ENCODE measurements around a stretch of chr2.

DNA sequence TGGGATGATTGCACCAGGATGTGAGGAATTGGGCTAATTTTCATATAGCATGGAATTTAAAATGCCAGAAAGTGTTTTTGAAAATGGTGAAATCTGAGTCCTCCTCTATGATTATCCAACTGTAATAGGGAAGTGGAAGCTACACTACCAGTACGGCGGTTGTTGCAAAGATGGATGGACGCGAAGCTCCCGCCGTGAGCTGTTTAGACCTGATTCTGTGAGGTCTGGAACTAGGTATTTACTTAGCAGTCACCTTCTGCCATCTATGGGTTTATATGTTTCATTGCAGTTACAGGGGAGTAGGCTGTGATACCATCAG is 52.4 kb upstream of the CTLA4 start:
- PRO-cap, result no peak

- PRO-cap, result no peak
Measured at GRCh38 chr2:204665213-204665772, 120.0 kb downstream of the PARD3B start.

DNA sequence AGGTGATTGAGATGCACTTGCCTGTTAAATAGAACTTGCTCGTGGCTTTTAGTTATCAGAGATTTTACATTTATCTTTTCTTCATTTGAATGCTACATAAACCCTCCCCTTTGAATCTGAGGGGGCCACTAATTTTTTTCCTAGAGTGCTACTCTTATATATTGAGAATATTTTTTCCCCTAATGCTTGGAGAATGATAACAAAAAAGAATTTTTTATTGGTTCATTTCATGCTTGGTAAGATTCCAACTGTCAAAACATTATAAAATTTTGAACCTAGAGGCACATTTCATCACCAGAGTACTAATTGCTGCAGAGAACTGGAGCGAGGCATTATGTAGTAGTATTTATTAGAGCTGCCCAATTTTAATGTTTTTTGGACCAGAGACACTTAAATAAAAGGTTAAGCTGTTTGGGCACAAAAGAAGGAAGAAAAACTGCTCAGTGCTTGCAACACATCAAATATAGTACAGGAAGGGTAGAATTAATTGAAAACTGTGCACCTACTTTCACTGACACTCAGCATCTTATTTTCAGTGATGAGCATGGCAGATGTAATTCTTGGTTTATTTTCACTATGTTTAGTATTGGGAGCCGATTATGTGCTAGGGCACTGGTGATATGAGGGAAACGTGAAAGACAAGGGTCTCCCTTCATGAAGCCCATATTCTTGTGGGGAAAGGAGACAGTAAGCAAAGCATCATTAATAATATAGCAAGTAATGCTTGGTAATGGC is 159.5 kb downstream of the PARD3B start:
- PRO-cap, result no peak

- PRO-cap, result no peak
Measured at GRCh38 chr2:204717394-204717869, 172.2 kb downstream of the PARD3B start.

- PRO-cap, result no peak
Measured at GRCh38 chr2:204741889-204742394, 196.7 kb downstream of the PARD3B start.

DNA sequence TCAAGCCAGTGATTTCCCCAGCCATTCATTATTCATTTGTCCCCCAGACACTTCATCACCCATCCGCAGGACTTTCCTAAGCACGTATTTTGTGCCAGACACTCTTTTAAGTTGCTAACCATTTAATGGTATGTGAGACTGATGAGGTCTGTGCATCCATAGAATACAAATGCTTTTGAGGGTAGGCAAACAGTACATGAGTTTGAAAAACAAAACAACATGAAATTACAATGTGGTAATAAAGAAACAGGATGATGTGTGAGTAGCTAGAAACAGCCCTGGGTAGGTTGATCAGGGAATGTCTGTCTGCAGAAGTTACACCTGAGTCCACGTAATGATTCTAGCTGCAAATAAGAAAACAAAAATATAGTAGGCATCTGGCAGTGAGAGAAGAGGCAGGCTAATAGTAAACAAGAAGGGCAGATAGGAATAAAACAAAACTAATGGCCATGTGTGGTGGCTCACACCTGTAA is 328.2 kb downstream of the PARD3B start:
- PRO-cap, result no peak

- PRO-cap, result no peak
Measured at GRCh38 chr2:205375123-205375729, 307.1 kb upstream of the NRP2 start.

DNA sequence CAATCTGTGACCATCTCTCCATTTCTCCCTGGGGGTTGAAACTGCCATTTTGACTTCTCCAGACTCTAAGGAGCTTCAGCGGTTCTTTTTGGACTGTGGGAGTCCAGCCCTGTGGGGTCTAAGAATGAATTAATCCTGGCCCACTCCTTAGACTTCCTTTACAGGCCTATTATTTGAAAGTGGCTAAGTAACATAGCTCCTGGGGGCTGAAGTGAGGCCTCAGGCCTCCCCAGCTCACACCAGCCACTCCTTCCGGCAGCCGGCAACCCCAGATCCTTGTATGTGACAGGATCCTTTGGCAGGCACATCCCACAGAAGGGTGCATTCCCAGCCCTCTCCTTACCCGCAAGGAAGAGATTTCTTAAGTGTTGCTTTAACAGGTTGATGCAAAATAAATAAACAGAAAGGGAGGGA is 32.4 kb downstream of the NRP2 start:
- PRO-cap, result no peak

GRCh38 chr2:205733479-205734083 is 51.3 kb downstream of the NRP2 start:
- PRO-cap, result no peak

- PRO-cap, result no peak
Measured at GRCh38 chr2:205944525-205945074, 141.4 kb downstream of the INO80D start.

- PRO-cap, result no peak
Measured at GRCh38 chr2:206073556-206074211, 12.3 kb downstream of the INO80D start.

DNA sequence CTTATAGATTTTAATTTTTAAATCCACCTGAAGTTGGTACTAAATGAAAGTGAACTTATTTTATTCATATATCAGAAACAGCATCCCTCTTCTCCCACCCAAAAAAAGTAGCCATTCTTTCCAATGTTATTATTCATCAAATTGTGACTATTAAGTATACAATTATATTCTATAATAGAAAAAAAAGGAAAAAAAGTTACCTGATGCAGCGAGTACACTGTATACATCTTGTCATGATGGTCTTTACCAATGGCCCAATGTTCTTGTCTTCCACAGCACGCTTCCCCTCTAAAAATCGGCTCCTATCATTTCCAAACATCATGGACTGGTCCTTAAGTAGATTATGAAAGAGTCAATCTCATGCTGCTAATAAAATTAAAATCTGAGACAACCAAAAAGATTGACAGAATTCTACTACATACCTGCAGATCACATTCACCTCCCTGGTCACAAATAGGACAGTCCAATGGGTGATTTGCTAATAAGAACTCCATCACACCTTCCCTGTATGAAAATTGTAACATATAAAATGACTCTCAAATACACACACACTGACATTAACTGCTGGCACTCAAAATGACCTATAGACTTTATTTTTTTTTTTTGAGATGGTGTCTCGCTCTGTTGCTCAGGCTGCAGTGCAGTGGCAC is 11.8 kb downstream of the NDUFS1 start:
- PRO-cap, result no peak

GRCh38 chr2:206267581-206267780 is 7.0 kb upstream of the ZDBF2 start:
- PRO-cap, result no peak

DNA sequence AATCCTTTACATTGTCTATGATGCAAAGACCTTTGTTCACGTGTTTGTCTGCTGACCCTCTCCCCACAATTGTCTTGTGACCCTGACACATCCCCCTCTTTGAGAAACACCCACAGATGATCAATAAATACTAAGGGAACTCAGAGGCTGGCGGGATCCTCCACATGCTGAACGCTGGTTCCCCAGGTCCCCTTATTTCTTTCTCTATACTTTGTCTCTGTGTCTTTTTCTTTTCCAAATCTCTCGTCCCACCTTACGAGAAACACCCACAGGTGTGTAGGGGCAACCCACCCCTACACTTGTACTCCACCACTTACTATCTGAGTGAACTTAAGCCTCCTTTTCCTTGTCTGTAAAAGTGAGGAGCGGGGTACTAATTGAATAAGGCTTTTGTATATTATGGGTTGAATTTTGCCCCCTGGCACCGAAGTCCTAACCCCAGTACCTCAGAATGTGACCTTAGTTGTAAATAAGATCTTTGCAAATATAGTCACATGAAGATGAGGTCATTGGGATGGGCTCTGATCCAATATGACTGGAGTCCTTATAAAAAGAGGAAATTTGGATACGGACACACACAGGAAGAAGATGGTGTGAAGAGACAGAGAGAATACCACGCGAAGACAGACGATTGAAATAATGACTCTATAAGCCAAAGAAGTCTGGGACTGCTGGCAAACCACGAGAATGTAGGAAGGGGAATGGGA is 98.3 kb downstream of the CPO start:
- PRO-cap, result no peak

GRCh38 chr2:207136333-207137161 is 29.2 kb downstream of the KLF7 start:
- PRO-cap, result no peak

DNA sequence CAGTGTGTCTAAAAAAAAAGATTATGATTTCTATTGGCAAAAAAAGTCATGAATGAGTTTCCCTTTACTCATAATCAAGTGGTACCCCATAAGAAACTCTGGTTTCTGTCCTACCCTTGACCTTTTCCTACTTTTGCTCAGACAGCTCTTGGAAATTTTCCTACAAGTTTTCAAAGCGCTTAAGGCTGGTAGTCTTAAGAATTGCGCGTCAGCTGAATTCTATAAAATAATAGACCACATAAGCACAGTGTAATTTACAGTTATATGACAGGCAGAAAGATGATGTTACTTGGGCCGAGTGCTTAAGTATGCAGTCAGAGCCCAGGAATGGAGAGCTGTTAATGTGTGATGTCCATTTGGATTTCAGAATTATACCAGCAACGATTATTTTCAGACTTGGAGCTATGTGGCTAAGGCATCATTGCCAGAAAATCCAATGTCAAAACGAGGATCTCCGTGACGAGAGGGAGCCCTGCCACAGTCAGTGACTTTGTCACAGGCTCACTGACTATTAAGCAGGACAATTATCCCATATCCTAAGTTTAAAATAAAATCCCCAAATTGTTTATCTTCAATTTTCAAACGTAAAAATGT is 3.5 kb downstream of the KLF7 start:
- PRO-cap, result no peak

GRCh38 chr2:207165354-207165511 is 515 bp downstream of the KLF7 start:
- PRO-cap, result no peak

- PRO-cap, result unidirectional peak, minus-strand start at chr2:207311533
Measured at GRCh38 chr2:207311394-207312095, 145.8 kb upstream of the KLF7 start.

- PRO-cap, result no peak
Measured at GRCh38 chr2:207584694-207585347, 40.4 kb downstream of the METTL21A start.

- PRO-cap, result no peak
Measured at GRCh38 chr2:207897445-207897767, 127.7 kb upstream of the FZD5 start.

Data from sternocleidomastoid (tissue), 1 donor.